Omental fat pad (tissue), 4 donors: ENCODE results near the genes SSX2IP and COL24A1.

- PRO-cap = no peak
- RAMPAGE, long total RNA, 4 experiments = no peak in any of the 4 experiments
Observed at GRCh38 chr1:84298675-84299445, 2.6 kb upstream of the SAMD13 start.

DNA sequence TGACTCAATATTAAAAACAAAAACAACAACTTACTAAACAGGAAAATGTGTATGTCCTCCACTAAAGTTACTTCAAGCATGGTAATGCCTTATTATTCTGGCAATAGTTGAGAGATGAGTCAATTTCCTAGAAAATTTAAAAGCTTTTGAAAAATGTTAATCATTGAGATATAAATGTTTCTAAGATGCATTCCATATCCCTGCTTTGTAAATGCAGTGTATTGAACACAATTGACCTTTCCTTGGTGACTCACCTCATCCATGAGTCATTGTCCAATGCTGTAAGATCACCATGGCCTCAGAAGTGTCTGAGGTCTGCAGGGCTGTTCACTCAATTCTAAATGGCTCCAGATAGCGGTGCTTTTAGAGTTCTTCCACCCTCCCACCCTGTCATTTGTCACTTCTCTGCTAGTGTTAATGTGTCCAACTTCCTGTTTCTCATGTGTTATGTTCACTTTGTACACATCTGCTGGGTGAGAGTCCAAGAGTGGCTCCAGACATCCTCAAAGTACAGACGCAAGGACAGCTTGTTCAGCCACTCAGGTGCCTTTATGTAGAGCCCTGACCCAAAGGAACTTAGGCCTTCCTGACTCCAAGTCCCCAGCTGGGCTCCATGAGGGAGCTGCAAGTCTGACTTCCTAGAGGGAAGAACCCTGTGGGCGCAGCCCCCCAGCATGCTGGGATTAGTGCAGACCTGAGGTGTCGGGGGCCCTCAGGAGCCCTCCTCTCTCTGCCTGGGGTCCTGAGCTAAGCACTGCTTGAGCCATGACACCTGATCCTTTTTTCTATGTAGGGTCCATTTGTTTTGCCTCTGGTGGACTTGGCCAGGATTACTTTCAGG is 32.5 kb upstream of the DNASE2B start:
- PRO-cap = no peak
- RAMPAGE, long total RNA, 4 experiments = no peak in any of the 4 experiments

DNA sequence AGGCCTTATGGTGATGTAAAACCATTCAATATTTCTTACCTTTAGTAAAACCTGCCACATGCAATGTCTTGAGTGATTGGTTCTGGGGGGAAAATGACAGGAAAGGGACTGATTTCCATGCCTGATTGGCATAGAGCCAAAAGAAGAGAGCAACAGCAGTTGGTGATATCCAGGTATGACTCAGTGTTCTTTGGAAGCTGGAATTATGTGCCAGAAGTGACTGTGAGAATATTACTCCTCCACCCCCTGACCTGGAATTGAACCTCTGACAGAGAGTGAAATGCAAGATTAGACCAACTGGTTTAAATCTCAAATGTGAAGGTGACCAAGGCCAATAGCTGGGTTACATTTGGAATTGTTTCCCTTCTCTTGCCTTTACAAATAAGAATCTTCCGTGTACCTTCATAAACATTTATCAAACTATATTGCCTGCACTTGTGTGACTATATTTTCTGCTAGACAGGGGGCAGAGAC is 8.3 kb downstream of the DNASE2B start:
- PRO-cap = no peak
- RAMPAGE, long total RNA, 4 experiments = no peak in any of the 4 experiments

DNA sequence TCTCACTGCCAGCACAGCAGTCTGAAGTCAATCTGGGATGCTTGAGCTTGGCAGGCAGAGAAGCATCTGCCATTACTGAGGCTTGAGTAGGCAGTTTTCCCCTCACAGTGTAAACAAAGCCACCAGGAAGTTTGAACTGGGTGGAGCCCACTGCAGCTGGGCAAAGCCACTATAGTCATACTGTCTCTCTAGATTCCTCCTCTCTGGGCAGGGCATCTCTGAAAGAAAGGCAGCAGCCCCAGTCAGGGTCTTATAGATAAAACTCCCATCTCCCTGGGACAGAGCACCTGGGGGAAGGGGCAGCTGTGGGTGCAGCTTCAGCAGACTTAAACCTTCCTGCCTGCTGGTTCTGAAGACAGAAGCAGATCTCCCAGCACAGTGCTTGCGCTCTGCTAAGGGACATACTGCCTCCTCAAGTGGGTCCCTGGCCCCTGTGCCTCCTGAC is 35.7 kb upstream of the RPF1 start:
- PRO-cap = no peak
- RAMPAGE, long total RNA, 4 experiments = no peak in any of the 4 experiments

- PRO-cap = no peak
- RAMPAGE, long total RNA, 4 experiments = no peak in any of the 4 experiments
Observed at GRCh38 chr1:84582700-84583241, 8.5 kb upstream of the CTBS start.

GRCh38 chr1:84689620-84690581 is at the start of gene SSX2IP:
TSS of gene SSX2IP (minus strand) at chr1:84690461.
- PRO-cap = no peak
- RAMPAGE, long total RNA, 4 experiments = start-site peak on the minus strand in 1 of 4 experiments, at chr1:84690427-84690464 at its widest, 7 reads per replicate

GRCh38 chr1:84756435-84756768 is 66.1 kb upstream of the SSX2IP start:
- PRO-cap = no peak
- RAMPAGE, long total RNA, 4 experiments = no peak in any of the 4 experiments

DNA sequence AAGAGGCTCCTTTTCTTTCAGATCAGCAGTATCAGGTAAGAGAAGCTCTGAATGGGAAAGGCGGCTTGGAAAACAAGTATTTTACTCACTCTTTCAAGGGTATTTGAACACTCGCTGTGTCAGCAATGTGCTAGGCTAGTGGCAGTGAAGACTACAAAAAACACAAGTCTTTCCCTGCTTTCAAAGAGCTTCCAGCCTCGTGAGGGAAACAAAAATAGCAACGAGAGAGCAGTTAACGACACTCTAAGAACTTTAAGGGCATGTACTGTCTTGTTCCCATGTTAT is 267 bp downstream of the DNAI3 start:
- PRO-cap = no peak
- RAMPAGE, long total RNA, 4 experiments = no peak in any of the 4 experiments

DNA sequence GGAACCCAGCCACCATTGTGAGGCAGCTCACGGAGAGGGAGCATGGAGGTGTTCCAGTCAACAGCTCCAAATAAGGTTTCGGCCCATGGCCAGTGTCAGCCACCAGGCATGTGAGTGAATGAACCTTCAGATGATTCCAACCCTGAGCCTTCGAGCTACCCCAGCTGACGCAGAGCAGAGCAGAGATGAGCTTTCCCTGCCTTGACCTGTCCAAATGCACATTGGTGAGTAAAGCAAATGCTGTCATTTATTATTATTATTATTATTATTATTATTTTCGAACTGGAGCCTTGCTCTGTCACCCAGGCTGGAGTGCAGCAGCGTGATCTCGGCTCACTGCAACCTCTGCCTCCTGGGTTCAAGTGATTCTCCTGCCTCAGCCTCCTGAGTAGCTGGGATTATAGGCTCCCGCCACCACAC is 57.9 kb downstream of the SYDE2 start:
- PRO-cap = no peak
- RAMPAGE, long total RNA, 4 experiments = no peak in any of the 4 experiments

DNA sequence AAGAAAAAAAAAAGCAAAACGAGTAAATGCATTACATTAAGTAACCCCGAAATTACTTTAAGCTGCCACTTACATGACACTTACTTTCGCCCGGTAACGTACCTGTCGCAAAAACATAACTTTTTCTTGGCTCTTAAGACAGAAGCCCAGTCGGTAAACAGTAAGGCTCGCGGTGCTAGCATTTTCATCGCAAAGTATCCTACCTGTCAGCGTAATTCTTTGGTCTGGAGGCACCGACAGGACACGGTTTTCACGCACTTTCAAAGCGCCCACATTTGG is 828 bp downstream of the SYDE2 start:
- PRO-cap = no peak
- RAMPAGE, long total RNA, 4 experiments = no peak in any of the 4 experiments

- PRO-cap = no peak
- RAMPAGE, long total RNA, 4 experiments = no peak in any of the 4 experiments
Observed at GRCh38 chr1:85273550-85274260, 2.7 kb downstream of the BCL10 start.

GRCh38 chr1:85274798-85275578 is 1.4 kb downstream of the BCL10 start:
- PRO-cap = no peak
- RAMPAGE, long total RNA, 4 experiments = no peak in any of the 4 experiments

- PRO-cap = no peak
- RAMPAGE, long total RNA, 4 experiments = no peak in any of the 4 experiments
Observed at GRCh38 chr1:85464174-85465019, 562 bp downstream of the DDAH1 start.

DNA sequence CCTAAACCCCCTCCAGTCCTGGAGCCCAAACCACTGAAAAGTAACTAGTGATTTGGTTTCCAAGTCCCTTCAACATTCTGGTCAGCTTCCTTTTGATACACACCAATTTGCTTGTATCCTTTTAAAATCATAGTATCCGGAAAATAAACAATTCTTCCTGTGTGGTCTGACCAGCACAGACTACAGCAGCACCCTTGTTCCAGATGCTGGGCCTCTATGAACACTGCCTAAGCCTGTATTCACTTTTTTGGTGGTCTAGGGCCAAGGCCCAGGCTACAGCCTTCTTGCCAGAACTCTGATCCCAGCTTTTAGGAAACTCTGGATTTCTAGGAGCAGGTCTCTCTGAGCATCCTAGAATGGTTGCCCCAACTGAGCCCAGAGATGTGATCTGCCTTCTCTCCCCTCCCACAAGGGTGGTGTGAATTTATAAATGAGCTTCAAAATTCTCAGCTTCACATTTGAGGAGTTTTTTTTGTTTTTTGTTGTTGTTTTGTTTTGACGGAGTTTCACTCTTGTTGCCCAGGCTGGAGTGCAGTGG is 883 bp upstream of the DDAH1 start:
- PRO-cap = no peak
- RAMPAGE, long total RNA, 4 experiments = no peak in any of the 4 experiments

DNA sequence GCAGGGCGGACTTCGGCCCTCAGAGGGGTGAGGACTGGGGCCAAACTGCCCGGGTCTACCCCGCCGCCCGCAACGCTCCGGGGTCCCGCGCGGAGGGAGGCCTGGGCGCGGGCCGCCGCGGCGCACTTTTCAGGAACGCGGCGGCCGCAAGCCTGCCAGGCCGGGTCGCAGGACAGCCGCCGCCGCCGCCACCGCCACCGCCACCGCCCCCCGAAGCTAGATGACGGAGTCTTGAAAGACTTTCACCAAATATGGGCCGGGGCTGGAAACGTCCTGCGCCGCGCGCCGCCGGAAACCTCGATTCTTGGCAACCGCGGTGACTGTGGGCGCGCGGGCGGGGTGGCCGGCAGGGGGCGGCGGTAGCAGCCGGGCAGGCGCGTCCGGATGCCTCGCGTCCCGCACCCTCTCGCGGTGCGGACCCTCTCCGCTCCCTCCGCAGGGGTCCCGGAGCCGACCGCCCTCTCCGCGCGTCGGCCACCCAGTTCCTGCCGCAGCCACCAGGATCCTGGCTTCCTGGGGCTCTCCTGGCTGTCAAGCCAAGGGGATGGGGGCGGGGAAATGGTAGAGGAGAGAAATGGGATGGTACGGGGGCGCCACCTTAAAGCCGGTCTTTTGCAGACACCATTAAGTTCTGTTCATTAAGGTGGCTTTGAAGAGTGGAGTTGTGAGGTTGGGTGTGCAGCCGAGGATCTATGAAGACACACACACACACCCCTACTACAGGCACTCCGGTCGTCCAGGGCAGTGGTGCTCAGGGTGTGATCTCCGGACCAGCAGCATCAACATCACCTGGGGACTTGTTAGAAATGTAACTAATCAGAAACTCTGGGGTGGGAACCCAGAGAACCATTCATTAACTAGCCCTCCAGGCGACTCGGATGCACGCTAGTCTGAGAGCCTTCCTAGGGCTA is 3.5 kb upstream of the CCN1 start:
- PRO-cap = no peak
- RAMPAGE, long total RNA, 4 experiments = start-site peak on the plus strand in 2 of 4 experiments, centred at positions 365 to 393 of the sequence, 6 to 7 reads per replicate

DNA sequence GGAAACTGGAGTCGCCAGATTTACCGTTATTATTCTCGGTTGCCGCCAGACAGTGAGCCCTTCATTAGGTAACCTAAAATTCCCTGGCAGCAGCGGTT is 3.0 kb upstream of the CCN1 start:
- PRO-cap = no peak
- RAMPAGE, long total RNA, 4 experiments = no peak in any of the 4 experiments

DNA sequence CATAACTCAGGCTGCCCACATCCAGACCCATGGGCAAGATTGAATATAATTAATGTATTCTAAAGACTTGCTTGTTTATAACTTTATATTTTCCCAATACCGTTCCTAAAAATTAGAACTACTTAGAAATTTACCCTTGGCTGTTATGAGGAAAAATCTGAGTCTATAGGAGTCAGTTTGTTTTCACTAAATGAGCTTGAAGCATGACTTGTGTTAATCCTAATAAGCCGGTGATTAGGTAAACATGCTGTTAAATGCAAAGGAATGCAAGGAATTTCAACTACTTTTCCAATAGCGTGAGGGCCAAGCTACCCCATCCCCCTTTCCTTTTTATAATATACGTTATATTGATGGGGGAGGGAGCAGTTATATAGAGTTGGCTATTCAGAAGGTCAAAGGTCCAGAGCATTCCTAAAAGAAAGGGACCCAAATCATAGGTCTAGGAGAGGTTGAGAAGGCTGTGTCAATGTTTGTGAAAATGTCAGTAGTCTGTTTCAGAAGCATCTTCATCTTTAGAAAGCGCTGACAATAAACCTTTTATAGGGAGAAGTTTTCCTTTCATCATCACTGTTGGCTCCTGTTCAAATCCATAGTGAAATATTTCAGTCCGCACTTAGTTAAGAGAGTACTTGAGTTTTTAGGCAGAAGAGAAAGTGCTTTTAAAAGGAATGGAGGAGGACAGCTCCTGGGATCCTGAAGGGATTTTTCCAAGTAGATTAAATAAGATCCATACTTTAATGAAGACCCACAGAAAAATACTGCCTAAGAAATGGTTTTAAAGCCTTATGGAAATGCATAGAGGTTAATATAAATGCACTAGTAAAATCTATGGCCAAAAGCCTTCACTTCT is 3.8 kb downstream of the CCN1 start:
- PRO-cap = no peak
- RAMPAGE, long total RNA, 4 experiments = no peak in any of the 4 experiments

DNA sequence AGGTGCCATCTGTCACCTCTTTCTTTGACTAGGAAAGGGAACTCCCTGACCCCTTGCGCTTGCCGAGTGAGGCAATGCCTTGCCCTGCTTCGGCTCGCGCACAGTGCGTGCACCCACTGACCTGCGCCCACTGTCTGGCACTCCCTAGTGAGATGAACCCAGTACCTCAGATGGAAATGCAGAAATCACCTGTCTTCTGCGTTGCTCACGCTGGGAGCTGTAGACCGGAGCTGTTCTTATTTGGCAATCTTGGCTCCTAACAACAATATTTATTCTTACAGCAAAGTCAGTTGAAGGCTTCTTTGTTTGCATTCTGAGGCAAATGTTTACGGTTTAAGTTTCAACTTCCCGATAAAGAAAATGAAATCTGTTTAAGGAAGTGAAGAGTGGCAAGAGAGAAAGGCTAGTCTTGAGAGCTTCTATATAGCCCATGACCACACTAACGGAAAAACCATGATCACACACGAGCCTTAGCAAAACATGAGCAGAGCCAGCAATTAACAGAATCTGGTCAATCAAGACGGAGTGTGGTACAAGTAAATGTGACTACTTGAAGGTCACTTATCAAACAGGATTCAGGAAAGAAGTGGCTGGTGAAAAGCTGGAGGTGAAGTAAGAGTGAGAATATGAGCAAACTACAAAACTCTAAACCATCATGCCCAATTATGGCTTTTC is 122.6 kb upstream of the ZNHIT6 start:
- PRO-cap = no peak
- RAMPAGE, long total RNA, 4 experiments = no peak in any of the 4 experiments

DNA sequence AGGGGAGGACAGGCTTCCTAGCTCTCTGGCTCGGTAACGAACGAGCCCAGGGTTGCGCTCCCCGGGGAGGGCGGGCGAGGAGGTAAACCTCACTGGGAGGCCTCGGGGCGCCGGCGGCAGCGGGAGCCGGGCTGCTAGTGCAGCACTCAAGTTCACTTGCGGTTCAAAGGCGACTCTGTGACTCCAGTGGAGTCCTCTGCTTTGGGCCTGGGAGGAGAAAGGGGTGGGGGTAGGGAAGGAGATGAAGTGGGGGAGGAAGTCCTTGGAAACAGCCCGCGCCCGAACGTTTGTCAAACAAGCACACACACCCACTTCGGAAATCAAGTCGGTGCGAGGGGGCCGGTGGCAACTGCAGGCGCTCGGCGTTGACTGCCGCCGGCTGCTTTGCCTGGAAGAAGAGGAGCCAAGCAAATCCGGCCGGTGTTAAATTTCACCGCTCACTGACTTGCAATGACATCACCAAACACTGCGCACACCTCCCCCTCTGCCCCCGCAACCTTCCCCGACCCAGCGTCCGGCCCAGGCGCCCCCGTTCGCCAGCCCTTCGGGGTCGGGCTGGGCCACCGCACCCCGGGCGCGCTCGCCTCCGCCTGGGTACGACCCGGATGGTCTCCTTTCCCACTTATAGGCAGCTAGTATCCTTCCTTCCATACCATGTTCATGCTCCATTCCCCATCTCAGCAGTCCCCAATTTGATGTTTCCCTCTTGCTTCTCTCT is at the start of gene COL24A1:
Gene COL24A1 (minus strand): TSS at position 188 of the 718 bp plus-strand sequence.
- PRO-cap = no peak
- RAMPAGE, long total RNA, 4 experiments = start-site peak on the minus strand in 1 of 4 experiments, centred at position 381 of the sequence, 14 reads per replicate

- PRO-cap = no peak
- RAMPAGE, long total RNA, 4 experiments = no peak in any of the 4 experiments
Observed at GRCh38 chr1:86517049-86517866, 29.6 kb upstream of the CLCA4 start.